Glomerular endothelial cell (primary cell): ENCODE measurements around the gene THAP2.

DNA sequence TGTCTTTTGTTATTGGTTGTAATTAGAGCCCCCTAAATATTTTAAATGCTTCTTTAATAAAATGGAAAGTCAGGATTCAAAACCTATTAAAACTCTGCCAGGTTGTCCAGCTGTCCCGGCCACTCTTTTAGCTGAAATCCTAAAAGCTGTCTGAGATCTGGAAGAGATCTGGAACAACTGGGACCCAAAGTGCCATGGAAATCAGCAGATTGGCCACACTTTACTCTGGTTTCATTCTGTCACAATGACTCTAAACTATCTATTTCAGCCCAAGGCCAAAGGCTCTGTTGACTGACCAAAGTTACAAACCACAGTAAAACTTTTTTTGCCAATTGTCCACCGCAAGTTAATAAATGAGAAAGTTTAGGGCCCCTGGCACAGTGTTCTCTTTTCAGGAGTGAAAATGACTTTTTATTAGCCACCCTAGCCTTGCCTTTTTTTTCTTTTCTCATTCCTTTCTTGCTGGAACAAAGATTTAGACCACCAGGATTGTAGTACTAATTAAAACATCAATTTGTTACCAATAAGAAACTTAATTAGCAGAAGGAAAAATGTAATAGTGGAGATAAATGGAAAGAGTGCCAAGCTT is 113.4 kb upstream of the CPM start:
- RAMPAGE, long total RNA, result no peak

- RAMPAGE, long total RNA, result no peak
These were observed 41.4 kb downstream of the BEST3 start for GRCh38 chr12:69657624-69658100.

DNA sequence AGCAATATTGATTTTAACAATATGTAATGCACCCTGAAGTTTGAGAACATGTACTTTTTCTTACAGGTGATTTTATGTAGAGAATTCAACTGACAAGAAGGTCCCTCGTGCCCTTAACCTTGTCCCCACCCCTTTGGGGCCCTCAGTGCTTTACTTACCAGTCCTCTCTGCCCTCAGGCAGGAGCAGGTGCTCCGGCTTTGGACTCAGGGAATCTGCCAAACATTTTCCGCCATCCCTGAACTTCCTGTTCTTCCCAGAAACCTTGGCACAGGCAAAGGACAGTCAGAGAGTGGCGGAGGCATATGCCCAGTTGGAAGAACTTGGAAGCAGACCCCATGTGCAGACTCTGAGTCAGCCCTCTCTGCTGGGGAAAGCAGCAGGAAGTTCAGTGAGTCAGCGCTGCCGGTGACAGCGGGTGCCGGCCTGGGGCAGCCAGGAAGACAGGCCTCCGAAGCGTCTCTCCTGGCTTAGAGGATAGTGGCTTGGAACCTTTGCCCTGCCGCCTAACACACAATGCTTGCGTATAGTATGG is 10.1 kb downstream of the BEST3 start:
- RAMPAGE, long total RNA, result no peak

- RAMPAGE, long total RNA, result no peak
These were observed 373 bp upstream of the RAB3IP start for GRCh38 chr12:69738148-69738826.

DNA sequence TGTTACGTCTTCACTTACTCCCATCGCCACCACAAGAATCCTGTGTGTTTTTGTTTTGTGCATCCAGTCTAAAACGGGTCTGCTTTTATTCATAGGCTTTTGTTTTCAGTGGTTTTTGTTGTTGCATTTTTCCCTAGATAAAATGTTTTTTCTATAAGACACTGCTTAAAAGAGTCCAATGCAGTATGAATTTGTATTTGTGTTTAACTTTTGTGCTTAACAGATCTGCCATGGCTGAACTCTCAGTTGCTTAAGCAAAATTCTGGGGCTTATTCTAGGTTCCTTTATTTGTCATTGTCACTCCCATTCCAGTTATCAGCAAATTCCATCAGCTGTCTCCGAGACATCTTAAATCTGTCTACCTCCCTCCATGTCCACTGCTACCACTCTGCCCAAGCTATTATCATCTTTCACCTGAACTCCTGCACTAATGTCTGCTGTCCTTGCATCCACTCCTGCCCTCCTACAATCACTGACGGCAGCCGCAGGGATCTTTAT is 5.0 kb upstream of the MYRFL start:
- RAMPAGE, long total RNA, result no peak

GRCh38 chr12:69936034-69936640 is 111.1 kb downstream of the MYRFL start:
- RAMPAGE, long total RNA, result no peak

DNA sequence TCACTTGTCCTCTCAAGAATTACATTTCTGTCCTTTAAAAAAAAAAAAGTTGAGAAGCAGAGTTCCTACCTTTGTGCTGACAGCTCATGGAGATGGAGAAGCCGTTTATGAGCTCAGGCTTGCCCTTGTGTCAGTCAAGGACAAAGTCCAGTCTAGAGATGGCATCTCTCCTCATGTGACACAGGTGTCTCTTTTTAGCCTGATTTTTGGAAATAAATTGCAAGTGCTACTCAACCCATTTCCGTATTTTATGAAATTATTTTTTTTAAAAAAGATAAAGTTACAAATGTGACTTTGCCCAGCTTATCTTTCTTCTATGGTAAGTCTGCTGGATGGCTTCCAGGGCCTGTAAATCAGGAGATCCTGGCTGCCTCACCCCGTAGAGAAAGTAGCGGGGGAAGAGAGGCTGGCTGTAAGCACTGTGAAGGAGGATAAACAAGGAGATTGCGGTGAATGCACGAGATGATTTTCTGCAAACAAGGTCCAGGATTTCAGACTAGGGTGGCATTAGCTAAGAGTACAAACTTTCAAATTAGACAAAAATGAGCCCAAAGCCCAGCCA is 169.7 kb downstream of the MYRFL start:
- RAMPAGE, long total RNA, result no peak

DNA sequence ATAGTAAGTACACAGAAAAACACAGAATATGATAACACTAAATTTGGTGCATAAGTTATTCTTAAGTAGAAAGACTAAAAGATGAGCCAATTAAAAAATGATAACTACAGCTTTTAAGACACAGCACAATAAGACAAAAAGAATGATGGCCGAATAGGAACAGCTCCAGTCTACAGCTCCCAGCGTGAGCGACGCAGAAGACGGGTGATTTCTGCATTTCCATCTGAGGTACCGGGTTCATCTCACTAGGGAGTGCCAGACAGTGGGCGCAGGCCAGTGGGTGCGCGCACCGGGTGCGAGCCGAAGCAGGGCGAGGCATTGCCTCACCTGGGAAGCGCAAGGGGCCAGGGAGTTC is 187.9 kb downstream of the MYRFL start:
- RAMPAGE, long total RNA, result no peak

DNA sequence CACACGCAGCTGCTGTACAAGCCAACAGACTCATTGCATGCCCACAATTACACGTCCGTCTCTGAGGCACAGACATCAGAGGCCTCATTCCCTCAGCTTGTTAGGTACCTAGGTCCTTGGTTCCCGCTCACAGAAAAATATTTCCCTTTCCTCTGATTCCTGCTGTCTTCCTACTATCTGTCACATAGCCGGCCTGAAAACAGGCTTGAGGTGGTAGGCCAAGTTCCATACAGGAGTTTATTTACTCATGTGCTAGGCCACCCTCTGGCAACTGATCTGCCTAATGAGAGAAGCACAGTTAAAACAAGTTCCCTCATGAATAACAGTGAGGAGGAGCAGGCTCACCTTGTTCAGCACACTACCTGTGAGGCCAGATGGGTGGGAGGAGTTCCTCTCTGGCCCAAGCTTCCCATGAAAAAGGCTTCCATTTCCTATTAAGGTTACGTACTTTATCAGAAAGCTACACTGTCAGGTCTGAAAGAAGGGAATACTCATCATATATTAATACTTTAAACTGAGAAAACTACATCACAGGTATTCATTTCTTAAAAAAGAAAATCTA is 206.0 kb downstream of the MYRFL start:
- RAMPAGE, long total RNA, result no peak

DNA sequence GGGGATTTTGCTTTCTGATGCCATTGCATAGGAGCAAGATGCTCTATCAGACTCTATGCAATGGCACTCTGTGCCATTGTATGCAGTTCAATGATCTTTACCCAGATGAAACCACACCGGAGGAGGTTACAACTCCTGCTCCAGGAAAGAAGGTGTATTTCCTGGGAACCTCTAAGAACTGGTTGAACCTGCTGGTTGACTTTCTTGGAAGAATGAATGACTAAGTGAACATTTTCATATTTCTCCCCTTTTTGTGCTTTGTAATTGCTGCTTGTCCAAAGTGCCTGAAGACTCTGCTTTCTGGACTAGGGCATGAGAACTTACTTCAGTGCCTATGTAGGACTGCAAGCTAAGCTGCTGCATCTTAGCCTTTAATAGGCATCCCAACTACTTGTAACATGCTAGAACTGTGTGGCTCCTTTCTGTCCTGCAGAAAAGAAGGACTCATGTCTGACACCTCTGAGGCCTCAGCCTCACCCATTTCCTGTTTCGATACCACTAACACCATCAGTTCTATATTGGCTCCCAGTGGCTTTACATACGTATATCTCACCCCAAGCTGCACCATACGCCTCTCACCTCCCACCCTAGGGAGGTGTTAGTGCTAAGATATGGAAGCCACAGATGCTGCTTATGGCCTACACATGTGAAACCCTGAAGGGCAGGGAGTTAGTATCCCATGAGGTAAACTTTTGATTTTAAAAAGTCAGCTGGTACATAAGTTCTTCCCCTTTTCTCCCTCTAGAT is 193.4 kb upstream of the CNOT2 start:
- RAMPAGE, long total RNA, result no peak

DNA sequence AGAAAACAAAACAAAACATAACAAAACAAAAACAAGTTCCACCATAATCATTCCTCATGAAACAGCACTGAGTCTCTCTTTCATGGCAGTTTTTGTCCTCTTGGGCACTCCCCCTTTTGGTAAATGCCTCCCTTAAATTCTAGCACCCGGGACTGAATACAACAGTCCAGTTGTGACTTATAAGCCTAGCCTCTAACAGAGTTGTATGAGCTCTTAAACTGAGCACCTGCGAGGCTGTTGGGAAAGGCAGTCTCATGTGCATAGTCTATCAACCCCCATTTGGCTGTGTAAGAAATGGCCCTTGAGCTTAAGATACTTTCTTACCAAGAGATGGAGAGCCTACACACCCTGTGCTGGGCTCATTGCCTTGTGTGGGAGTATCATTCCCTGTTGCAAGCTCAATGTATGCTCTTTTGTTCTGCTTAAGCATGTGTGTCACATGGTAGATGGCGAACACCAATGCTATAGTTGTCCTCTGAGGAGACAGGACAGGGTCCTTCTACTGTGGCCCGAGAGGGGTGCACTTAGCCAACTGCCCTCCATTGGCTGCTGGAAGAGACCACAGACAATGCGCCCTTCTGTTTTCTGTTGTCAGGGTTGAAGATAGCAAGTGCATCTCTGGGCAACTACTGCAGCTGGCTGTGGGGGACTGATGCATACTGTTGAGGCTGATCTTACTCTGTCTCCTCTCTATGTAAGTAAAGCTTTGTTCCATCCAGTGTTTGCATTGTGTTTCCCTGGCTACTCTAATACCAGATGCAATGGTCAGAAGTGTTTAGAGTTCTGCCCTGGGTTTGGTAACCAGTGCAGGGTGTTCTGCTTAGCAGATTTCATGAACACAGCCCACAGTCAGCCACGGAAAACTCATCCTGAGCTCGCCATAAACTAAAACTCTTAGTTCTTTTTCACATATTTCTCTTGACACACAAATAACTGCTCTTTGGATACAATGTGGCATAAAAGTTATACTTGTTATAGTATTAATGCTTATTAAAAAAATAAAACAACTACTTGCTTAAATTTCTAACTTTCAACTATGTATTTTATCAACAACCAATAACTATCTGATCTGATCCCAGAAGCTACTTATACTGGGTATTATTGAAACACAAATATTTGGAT is 79.5 kb downstream of the PTPRB start:
- RAMPAGE, long total RNA, result no peak

GRCh38 chr12:70571719-70572255 is 65.4 kb downstream of the PTPRB start:
- RAMPAGE, long total RNA, result no peak

- RAMPAGE, long total RNA, result no peak
These were observed 38.4 kb downstream of the PTPRB start for GRCh38 chr12:70598768-70599223.

DNA sequence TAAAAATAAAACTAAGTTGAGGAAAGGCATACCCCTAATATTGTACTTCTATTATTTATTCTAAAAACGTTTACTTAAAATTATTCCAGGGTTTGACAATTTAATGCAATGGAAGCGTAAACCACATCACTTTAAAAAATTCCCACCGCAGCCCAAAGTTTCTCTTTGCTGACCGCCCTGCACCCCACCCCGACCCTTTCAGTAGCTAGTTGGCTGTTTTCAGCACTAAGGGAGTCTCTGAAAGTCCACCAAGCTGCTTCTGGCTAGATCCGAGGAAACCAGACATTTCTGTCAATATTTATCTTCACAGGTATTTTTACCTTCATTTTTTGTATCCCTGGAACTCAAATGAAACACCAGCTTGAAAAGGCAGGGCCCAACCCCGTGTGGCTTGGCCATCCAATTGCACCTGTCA is 28.6 kb downstream of the PTPRB start:
- RAMPAGE, long total RNA, result no peak

DNA sequence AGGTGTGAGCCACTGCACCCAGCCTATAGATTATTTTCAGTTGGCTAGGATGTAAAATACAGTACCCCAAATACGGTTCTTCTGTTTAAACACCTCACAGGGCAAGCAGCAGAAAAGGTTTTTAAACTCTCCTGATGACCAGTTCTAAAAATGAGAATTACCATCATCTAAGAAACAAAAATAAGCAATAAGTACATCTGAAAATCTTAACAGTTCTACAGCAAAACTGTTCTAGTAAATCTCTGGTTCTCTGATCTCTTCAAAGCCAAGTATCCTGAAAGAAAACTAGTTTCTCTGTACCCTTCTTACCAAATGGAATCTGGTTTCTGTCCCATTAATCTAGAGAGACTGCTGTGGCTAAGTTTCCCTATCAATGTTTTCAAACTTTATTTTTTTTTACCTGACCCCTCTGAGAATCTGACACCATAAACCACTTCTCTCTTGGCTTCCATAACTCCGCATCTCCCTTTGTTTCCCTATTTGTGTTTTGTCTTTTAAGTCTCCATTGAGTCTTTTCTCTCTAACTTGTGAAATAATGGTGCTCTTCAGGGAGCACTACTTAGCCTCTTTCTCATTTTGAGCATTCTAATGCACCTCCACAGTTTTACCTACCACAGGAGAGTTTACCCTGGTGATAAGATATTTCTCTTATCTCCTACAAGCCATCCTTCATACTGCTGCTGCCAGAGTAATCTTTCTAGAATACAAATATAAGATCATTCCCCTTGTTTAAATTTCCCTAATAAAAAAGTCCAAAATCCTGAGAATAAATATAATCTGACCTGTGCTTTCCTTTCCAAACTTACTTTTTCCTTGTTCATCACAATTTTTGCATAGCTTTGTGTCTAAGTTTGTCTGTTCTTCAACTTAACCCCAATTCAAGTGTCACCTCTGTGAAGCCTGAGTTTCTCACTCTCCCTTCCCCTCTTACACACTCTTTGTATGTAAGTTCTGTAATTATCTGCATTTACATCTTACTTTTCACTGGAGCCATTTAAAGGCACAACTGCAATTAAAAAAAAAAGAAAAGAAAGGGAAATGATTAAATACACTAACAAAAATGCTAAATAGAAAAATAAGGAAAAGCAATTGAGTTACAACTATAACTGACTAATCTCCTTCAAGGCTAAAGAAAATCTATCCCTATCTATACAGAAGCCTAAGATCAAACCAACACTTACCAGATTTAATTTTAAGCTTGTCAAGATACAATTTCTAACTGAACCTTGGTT is 4.7 kb downstream of the ZFC3H1 start:
- RAMPAGE, long total RNA, result no peak

DNA sequence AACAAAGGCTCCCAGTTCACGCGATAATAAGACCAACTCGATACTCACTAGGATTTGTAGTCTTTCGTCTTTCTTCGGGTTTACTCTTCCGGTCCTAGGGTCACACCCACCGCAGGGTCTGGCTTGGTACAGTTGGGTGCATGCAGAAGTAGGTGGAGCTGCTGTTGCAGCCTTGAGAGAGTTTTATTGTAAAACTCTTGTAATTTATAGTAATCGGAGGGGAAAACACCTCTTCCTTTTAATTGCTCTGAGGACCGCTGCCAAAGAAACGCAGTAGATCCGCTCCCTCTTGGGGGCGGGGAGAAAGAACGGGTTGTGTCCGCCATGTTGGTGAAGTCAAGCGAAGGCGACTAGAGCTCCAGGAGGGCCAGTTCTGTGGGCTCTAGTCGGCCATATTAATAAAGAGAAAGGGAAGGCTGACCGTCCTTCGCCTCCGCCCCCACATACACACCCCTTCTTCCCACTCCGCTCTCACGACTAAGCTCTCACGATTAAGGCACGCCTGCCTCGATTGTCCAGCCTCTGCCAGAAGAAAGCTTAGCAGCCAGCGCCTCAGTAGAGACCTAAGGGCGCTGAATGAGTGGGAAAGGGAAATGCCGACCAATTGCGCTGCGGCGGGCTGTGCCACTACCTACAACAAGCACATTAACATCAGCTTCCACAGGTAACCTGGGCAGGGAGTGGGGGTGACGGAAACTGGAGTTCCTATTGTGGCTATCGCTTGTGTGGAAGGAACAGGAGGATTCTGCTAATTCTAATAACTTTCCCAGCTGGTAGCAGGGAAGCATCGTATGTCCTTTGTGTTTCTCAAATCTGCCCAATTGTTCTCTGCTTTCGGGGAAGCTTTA is at the start of gene THAP2:
Gene THAP2, plus strand, starts transcription at position 385 of the 848 bp plus-strand sequence.
- RAMPAGE, long total RNA, result start-site peak on the plus strand centred at position 436 of the sequence, 143 bp wide, 134 and 55 reads in 2 replicates

DNA sequence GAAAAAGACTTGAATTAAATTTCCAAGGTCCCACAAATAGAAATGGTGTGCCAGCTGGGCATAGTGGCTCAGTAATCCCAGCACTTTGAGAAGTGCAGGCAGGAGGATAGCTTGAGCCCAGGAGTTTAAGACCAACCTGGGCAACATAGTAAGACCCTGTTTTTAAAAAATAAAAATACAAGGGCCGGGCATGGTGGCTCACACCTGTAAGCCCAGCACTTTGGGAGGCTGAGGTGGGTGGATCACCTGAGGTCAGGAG is 6.5 kb downstream of the RAB21 start:
- RAMPAGE, long total RNA, result no peak

DNA sequence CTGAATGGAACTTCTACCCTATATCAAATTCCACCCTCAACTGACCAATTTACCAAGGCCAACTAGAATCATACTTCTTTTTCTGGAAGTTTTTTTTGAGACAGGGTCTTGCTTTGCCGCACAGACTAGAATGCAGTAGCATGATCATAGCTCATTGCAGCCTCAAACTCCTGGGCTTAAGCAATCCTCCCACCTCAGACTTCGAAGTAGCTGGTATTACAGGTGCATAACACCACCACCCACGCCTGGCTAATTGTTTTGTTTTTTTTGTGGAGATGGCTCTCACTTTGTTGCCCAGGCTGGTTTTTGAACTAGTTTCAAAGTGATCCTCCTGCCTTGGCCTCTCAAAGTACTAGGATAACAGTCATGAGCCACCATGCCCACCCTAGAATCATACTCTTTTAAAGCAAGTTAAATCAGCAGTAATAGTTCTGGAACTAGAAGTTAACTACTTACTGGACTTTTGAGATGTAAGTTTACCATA is 37.2 kb downstream of the RAB21 start:
- RAMPAGE, long total RNA, result no peak

DNA sequence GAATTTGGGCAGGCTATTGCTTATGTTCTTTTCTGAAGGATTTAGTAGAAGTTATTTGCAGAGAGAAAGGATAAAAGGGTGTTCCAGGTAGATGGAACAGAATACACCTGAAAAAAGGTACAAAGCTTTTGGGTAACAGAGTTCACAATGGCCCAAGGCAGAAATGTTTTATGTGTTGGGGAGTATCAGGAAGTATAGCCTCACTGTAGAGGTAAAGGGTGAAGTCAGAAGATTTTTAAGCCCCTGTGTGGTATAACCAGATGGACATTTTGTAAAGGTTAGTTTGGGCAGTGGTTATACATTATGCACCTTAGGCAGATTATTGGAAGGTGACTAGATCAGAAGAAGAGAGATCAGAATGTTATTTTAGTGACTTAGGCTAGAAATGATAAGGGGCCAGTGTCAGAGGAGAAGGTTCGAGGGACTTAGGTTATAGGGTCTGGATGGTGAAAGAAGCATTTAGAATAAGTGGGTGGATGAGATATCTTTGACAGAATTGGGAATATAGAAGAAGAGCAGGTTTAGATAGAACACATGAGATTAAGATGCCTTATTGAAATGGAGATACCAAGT is 5.5 kb downstream of the TBC1D15 start:
- RAMPAGE, long total RNA, result no peak

DNA sequence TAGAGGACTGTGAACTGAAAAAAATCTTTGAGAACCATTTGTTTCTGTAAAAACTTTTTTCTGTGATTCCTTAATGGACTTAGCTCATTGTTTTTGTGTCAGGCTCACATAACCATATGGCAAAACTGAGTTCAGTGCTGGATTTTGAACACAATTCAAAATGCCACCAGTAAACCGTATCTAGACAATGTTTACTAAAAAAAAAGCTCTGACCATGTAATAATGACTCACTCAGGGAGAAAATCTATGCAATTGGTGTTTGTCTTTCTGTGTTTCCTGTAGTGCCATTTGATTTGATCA is 5.3 kb downstream of the TRHDE start:
- RAMPAGE, long total RNA, result no peak